Aorta (tissue), 1 donor: ENCODE results near the gene ODAD2.

- PRO-cap = no peak
Observed at GRCh38 chr10:27046254-27046751, 54.0 kb downstream of the ANKRD26 start.

DNA sequence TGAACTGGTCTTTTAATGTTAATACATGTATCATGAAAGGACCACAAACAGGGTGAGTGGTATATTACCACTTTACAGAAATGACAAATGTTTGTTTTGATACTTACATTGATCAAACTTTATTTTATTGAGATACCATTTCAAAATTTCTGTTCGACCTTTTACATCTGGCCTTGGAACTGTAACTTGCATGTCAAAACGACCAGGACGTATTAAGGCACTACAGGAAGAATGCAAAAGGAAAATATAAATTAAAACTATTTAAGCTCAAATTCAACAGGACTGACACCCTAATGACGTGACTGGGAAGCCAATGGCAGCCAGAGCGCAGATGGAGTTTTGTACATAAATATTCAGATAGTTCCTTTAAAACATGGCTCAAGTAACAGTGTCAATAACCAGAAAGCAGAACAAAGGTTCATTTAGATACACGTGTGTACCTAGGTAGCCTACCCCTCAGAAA is 20.1 kb upstream of the ANKRD26 start:
- PRO-cap = no peak

DNA sequence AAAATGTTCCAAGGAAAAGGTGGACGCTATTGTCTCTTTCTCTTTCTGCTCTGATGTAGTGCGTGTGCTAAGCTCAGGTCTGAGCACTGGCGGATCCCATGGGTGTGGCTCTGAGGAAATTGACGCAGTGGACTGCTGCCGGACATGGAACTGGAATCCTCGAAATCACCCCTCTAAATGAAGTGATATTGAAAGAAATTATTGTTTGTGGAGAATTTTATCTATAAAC is 22.2 kb upstream of the ACBD5 start:
- PRO-cap = no peak

DNA sequence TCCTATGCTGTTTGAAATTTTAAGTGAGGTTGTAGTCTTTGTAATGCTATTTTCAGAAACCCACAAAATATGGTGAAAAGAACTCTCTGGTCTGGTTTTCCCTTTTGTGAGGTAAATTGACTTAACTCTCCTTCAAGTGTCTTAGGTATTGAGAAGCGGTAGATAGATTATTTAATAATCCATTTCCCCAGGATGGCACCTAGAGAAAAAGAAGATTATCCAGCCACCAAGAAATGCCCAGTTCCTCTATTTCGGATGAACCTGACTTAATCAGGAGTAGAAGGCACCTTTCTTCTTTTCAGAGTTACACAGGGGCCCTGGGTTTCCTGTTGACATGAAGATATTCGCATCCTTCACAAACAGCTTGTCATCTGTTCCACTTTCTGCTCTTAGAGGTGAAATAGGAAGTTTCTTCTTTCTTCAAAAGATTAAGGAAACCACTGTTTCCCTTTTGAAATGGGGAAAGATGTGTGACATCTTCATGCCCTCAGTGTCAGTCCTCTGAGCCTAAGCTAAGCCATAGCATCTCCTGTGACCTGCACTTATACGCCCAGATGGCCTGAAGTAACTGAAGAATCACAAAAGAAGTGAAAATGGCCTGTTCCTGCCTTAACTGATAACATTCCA is 39.2 kb upstream of the RAB18 start:
- PRO-cap = no peak

DNA sequence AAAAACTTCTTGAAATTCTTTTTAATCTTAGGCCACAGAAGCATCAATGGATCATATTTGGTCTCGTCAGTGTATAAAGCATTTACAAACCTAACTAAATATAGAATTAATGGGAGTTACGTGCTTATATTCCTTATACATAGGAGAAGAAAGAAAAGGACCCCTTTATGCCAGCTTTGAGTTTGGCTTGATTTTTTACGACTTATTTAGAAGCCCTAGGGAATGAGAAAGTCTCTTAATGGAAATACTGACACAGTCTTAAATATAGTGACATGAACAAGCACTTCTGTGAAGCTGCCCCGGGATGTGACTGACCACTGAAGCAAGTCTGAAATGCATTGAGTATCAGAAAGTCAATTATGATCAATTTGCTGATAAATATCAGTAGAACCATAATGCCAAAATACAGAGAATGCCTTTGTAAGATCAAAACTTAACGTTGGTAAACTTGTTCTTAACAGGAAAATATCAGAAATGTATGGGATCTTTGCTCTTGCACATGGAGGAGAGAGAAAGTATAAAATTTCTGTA is 19.8 kb downstream of the MKX start:
- PRO-cap = no peak

GRCh38 chr10:27742716-27743762 is 2.6 kb downstream of the MKX start:
- PRO-cap = no peak

- PRO-cap = no peak
Observed at GRCh38 chr10:27819653-27820172, 74.1 kb upstream of the MKX start.

DNA sequence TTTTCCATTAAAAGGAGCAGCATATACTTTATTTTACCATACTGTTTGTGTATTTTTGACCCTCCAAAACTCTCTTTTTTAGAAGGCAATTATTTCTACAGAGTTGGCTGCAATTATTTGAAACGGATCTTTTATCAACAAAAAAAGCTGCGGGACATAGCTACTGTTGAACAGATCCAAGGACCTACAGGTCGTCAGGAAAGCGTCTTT is 93.0 kb upstream of the MKX start:
- PRO-cap = no peak

DNA sequence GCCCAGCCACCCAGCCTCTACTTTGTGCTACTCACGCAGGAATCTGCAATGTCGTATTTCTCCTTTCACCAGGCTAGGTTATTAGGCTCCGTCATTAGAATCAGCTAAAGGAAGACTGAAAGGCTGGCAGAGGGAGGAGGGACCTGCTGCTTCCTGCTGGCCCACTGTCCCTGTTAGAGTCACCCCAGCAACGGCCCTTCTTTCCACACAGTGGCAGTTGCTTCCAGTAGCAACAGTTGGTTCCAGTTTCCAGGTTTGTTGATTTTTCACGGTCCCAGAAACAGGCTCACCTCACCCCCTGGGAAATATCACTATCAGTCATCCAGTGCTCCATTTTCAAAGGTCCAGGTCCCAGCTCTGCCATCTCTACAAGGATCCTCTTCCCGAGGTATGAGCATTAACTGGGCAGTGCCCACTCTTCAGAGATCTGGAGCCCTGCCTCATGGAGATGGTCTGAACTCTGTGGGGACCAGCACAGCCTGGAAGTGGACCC is 15.9 kb downstream of the ODAD2 start:
- PRO-cap = no peak

- PRO-cap = no peak
Observed at GRCh38 chr10:27998325-27999386, at the start of gene ODAD2. Gene ODAD2, minus strand, starts transcription at chr10:27999079.

DNA sequence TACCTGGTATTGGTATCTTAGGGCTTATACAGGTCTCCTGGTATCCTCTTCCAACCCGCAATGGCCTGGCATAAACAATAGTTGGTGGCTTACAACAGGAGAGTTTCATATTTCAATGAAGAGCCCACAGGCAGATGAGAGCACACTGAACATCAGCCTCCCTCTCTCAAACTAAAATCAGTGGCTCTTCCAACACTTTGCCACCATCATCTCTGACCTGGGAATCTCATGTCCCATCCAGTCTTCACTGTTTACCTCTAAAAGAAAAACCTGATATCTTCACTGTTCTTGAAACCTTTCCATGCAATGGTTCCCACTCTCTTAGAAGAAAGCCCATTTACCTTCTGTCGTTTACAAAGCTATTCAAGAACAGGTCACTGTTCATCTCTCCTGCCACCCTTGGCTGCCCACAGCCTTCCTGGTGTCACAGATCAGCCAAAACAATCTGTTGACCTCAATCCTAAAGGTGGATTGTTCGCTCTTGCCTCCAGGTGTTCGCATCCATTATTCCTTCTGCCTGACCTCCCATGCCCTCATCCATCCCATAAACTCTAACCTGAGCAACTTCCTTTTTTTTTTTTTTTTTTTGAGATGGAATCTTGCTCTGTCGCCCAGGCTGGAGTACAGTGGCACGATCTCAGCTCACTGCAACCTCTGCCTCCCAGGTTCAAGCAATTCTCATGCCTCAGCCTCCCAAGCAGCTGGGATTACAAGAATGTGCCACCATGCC is 106.1 kb downstream of the MPP7 start:
- PRO-cap = no peak

DNA sequence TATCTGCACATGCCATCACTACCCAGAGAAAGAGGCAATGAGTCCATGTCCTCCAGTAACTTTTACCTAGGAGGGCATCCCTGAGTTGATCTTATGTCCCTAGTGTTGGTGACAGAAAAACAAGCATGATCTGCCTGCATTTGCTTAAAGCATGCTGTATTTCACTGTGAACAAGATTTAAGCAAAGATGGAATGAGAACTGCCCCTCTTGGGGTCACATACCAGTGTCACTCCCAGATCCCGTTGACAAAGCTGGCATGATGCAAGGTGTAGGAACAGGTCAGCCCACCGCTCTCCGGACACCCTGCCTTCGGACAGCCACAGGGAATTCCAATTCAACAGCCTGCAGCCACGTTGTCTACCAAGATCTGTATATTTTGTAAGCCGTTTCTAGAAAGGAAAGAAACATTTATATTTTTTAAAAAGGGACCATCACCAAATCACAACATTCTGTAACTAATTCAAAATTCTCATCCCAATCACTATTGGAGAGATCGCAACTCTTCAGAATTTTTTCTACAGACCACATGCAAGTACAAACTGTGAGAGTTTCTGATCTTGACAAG is 64.4 kb downstream of the MPP7 start:
- PRO-cap = no peak

DNA sequence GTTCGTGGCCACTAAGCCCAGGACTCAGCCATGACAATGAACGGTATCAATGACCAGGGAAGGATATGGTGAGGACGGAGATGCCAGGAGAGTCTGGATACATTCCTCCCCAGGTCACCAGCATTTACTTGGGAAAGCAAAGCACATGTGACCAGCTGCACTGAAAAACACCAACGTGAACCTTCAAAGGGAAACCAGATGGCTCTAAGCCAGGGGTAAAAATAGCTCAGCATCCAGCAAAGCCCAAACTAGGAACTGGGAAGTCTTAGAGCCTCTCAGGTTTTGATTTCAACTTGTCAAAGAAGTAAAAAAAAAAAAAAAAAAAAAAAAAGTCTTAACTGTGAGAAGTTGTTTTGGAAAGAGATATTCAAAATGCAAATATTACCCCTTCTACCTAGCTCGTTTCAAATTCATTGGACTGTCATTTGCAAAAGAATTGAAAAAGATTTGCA is 24.1 kb upstream of the MPP7 start:
- PRO-cap = no peak

GRCh38 chr10:28375672-28376084 is 72.8 kb upstream of the MPP7 start:
- PRO-cap = no peak

DNA sequence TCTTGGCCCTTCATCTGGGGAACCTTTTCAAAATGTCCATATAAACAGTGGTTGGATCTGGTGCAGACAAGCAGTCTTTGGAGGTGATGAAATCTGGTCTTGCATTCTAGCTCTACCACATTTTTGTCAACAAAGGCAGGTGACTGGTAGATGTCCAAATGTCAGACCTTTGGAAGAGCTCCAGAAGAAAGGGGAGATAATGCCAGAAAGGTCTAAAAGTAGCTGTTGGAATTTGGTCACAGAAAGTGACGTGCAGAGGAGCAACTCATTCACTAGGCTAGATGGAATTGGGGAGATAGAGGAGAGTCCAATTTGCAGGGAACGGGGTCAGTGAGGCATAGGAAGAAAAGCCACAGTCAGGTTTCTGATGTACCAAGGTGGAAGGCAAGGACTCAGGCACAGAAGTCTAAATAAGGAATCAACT is 36.4 kb upstream of the WAC start:
- PRO-cap = no peak

DNA sequence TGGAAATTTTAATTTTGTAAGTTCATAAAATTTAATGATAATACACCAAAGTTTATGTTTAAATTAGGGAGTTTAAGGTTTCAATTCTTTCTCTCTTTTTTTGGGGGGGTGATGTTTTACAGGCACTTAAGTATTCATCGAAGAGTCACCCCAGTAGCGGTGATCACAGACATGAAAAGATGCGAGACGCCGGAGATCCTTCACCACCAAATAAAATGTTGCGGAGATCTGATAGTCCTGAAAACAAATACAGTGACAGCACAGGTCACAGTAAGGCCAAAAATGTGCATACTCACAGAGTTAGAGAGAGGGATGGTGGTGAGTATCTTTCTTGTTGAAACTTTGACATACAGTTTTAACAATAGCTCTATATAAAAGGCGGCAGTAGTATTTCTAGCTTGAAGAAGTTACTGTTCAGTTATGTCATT is 2.5 kb downstream of the WAC start:
- PRO-cap = no peak

GRCh38 chr10:28620245-28620956 is 56.9 kb upstream of the BAMBI start:
- PRO-cap = no peak

DNA sequence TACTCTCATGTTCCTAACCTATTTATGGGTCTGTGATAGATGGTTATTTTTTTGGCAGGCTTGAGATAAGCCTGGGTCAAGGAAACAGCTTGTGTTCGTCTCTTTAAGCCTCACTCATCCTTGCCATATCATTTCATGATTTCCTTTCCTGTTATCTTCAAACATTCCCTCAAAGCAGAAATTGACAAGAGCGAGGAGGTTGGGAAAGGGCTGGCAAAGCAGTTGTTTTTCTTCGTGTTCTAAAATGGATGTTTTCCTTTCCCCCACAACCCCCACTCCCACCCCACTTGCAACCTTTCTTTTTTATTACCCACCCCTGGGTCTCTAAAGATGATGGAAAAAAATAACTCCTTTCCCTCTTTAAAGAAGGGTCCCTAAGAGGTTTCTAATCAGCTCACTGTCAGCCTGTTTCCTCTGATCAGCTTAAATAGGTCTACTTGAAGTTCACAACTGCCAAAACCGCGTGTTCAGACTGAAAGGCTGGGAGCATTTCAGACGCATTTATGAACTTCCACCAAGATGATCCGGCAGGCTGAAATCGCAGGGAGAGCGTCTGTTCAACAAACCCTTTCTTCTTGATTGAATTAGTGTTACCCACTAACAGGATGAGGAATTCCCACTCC is 130.3 kb downstream of the BAMBI start:
- PRO-cap = no peak

- PRO-cap = no peak
Observed at GRCh38 chr10:28897526-28898287, 220.4 kb downstream of the BAMBI start.

- PRO-cap = no peak
Observed at GRCh38 chr10:29105518-29106031, 183.3 kb upstream of the LYZL1 start.